ENCODE data around the genes COL4A5, GUCY2F and LUZP4.

- PRO-cap = bidirectional peak, plus-strand start at chrX:107718375, minus-strand start at chrX:107718231
Measured at GRCh38 chrX:107718096-107718611, 57.4 kb downstream of the TSC22D3 start.

DNA sequence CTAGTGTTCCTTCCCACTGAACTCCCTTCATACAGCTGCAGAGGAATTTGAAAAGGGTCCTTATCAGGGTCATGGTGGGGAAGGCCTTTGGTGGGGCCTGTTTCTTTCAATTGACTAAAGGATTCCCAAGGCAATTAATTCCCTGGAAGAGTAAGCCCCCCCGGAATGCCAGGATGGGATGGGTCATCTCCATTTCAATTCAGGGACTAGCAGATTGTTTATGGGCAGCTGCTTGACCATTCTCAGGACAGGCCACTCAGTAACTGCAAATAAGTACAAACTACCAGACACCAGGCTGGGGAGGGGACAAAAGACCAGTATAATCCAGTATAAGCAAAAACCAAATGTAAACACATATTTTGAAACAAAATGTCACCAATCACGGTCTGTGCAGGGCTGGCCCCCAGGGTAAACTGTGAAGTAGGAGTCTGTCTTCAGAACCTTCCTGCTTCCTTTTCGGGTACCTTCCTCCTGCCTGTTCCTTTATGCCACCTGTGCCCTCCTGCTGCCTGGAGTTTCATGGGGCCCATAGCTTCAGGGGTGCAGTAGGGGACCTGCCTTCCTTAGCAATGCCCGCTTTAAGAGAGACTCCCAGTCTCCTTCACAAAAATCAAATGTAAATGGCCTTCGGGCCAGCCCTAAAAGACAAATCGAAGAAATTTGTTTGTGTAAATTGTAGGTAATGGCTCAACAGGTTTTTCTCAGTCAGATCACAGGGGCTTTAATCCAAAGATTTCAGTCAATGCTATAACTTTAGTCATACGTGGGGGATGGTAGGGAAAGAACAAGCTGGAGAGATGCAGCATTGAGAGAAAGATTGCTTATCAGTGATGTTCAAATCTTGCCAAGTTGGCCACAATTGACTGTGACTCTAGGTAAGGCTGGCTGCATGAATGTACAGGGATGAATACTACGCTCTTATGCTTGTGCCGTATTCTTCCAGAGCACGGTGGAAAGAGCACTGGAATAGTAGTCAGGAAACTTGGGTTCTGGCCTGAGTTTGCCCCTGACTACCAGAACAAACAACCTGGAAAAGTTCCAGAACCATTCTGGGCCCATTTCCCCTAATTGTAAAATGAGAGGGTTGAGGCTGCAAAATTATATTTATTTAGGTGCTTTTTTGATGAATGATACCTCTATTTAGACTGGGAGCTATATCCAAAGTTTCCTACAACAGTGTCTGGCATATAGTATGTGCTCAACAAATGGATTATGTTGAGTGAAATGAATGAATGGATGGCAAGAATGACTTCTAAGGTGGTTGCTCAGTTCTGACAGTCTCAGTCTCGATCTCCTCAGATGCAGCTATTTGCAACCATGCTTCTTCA is 44.8 kb downstream of the TSC22D3 start:
- PRO-cap = no peak

- PRO-cap = no peak
Measured at GRCh38 chrX:107740531-107741246, 34.9 kb downstream of the TSC22D3 start.

GRCh38 chrX:107773888-107774560 is 1.6 kb downstream of the TSC22D3 start:
- PRO-cap = no peak

DNA sequence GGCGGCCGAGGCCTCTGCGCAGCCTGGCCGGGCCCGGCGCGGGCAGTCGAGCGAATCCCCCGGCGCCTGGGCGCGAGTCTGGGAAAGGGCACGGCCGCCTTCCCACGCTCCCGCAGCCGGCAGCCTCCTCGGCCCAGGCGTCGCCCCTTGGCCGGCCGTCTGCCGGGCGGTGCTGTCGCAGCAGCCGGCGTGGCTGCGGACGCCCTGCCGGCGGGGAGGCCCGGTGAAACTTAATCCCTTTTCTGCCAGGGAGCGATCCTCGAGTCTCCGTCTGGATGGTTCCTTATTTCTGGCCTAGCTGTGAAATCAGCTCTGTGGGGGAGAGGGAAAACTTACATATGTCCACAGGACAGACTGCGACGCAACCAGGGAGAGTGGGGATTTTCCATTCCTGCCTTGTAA is 1.0 kb downstream of the MID2 start:
- PRO-cap = unidirectional peak, minus-strand start at position 161 of the sequence; unidirectional peak, minus-strand start at position 308 of the sequence

DNA sequence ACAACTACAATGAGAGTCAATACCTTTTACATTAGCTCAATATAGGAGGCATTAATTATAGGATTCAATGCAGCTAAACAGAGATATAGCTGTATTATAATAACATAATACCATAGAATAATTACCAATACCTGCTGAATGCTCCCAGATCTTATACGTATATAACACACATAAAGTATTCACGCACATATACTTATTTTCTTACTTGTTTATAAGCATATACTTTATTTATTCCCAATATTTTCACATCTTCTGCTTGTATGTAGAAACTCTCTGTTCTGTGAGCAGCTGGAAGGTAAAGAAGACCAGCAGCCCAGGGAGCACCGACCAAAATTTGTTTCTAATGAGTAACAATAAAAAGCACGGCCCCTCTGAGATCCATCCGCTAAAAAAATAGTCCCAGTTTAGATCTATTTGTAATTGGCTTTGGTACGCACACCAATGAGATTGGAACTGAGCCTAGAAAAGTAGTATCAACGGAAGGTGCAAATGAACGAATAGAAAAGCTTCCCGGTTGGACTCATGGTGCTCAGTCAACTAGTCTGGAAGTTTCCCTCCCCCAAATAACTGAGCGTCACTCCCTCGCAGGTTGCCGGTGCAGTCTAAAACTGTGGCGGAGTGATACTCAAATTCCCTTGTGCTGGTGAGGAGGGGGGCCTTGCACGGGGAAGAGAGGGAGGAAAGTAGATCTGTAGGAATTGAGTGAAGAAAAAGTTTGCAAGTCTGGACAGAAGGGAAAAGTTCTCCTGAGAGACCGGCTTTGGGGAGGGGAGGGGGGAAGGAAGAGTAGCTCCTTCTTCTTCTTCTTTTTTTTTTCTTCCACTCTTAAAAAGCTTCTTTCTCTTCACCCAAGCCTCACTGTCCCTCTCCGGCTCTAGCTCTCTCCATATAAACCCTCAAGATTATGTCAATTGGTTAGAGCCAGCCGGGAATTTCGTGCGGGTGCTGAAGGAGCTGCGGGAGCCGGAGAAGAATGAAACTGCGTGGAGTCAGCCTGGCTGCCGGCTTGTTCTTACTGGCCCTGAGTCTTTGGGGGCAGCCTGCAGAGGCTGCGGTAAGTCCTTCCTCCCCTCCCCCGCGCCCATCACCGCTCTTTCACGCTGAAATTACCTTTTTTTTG is at the start of gene COL4A5:
TSS of gene COL4A5 (plus strand) at position 686 of the 1,120 bp plus-strand sequence.
- PRO-cap = bidirectional peak, plus-strand start at position 638 of the sequence, minus-strand start at position 336 of the sequence

DNA sequence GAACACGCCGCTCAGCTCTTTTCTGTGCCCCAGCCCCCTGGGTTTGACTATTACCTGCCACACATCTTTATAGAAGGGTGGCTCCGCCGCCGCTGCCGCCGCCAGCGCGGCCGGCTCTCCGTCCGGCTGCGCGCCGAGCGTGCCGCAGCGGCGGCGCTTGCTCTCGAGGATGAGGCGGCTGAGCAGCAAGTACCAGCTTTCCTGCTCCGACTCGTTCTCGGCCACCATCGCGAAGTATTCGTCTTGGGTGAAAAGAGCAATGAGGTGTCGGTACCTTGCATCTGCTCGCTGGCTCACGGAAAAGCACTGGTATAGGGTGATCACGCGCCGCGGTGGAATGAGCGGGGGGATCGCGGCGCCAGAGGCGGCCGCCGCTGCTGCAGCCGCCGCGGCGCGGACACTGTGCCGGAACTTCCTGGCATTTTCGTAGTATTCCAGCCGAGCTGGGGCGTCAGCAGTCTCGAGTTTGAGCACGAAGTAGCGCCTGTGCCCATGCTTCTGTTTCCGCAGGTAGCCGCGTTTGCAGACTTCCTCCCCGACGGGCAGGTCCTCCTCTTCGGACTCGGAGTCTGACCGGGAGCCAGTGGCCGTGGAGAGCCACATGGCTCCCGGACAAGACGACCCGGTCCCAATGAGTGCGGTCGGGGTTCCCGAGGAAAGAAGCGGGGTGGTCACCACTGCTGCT is 638 bp downstream of the IRS4 start:
- PRO-cap = no peak

DNA sequence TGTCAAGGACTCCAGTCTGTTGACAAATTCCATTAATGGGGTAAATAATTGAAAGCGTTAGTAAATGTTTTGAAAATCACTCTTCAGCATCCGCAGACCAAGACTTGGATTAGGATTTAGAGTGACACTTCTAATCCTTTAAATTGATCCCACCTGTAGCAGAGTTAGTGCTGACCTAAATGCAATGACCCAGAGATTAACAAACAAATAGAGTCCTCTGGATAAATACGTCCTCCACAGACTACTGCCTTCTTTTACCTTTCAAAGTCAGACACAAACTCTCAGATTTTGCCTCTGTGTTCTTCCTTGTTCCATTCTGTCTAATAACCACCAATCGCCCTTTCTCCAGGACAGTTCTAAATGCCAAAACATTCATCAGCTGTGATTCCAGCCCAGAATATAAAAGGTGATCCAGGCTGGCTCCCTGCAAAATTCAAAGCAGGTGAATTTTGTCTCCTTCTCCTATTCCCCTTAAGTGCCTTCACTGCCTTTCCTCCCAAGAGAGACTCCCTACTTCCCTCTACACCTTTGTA is at the start of gene GUCY2F:
TSS of gene GUCY2F (minus strand) at position 111 of the 533 bp plus-strand sequence.
- PRO-cap = no peak

GRCh38 chrX:109731823-109733065 is 813 bp downstream of the ACSL4 start:
- PRO-cap = unidirectional peak, plus-strand start at chrX:109732445; unidirectional peak, plus-strand start at chrX:109732517

DNA sequence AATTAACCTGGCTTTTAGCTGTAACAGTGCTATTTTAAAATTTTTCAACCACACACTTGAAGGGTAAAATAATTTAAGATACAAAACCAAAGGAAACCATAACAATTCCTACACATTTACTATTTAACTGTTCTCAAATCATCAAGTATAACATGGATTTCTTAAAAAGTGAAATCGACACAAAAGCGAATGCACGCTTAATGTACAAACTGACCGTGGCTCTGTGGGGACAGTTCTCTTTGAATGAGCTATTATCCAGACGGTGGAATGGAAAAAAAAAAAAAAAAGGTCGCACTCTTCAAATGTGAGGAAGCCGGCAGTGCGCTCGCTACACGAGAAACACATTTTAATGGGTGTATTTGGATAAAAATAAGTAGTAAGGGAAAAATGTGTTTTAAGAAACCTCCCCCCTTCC is 1.2 kb downstream of the AMMECR1 start:
- PRO-cap = no peak

GRCh38 chrX:110945270-110945635 is 149.6 kb upstream of the CHRDL1 start:
- PRO-cap = no peak

- PRO-cap = no peak
Measured at GRCh38 chrX:110997858-110998671, 97.9 kb upstream of the PAK3 start.

DNA sequence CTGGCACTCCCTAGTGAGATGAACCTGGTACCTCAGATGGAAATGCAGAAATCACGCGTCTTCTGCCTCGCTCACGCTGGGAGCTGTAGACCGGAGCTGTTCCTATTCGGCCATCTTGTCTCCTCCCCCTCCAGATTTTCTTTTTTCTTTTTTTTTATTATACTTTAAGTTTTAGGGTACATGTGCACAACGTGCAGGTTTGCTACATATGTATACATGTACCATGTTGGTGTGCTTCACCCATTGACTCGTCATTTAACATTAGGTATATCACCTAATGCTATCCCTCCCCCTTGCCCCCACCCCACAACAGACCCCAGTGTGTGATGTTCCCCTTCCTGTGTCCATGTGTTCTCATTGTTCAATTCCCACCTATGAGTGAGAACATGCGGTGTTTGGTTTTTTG is 83.2 kb downstream of the SERTM2 start:
- PRO-cap = no peak

GRCh38 chrX:111881622-111882115 is 5.7 kb downstream of the TRPC5OS start:
- PRO-cap = no peak

- PRO-cap = no peak
Measured at GRCh38 chrX:114040546-114041310, 543.2 kb upstream of the HTR2C start.

DNA sequence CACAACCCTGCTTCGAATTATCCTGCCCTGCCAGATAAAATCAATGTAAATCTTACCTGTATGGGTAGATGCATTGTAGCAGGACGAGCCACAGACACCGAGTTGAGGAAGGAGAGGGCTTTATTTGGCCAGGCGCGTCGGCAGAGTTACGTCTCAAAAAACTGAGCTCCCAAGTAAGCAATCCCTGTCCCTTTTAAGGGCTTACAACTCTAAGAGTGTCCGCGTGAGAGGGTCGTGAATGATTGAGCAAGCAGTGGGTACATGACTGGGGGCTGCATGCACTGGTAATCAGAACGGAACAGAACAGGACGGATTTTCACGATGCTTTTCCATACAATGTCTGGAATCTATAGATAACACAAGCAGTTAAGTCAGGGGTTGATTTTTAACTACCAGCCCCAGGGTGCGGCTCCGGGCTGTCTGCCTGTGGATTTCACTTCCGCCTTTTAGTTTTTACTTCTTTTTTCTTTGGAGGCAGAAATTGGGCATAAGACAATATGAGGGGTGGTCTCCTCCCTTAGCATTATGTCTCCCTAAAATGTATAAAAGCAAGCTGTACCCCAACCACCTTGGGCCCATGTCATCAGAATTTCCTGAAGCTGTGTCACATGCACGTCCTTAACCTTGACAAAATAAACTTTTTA is 524.8 kb upstream of the HTR2C start:
- PRO-cap = no peak

- PRO-cap = unidirectional peak, plus-strand start at chrX:115229986
Measured at GRCh38 chrX:115229587-115230136, 4.2 kb downstream of the LRCH2 start.

DNA sequence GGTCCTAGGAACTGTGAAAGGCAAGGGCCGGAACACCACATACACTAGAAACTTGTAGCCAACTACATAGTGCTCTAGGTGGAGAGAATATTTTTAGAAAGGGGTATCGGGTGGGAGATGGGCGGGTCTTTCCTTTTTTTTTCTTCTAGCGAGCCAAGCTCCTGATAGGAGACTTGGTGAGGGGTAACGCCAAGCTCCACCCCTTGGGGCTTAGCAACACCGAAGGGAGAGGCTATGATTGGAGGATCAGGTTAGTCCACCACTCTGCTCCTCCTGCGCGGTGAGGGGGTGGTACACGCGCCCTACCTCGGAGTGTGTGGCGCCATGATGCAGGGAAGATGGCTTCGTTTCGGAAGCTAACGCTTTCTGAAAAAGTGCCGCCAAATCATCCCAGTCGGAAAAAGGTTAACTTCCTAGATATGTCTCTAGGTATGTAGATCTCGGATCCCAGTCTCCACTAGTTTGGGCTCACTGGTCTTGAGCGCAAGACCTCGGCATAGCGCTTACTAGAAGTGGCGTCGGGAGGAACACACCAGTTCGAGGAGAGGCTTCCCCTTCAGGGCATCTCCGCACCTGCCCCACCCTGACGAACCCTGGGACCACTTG is at the start of gene LUZP4:
TSS of gene LUZP4 (plus strand) at position 294 of the 606 bp plus-strand sequence.
- PRO-cap = no peak

GRCh38 chrX:115719058-115719558 is 158.1 kb downstream of the PLS3 start:
- PRO-cap = no peak

- PRO-cap = no peak
Measured at GRCh38 chrX:115933085-115933929, 237.2 kb upstream of the AGTR2 start.